Measurements from ENCODE around the genes NPIPB11 and C16orf92.

DNA sequence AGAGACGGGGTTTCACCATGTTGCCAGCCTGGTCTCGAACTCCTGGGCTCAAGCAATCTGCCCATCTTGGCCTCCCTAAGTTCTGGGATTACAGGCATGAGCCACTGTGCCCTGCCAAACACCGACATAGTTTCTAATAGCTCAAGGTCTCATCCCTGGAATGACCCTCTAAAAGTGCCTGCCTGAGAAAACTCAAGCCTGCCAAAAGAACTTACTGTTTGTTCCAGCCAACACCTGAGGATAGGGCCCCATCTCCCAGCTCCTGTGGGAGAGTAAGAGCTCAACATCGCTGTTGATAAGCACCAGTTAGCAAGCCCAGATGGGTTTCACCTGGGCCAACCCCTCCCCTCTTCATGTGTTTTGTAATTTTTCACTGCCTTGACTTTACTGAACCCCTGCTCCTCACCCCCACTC lies 12.7 kb downstream of the NUPR1 start:
- PRO-cap: no peak

DNA sequence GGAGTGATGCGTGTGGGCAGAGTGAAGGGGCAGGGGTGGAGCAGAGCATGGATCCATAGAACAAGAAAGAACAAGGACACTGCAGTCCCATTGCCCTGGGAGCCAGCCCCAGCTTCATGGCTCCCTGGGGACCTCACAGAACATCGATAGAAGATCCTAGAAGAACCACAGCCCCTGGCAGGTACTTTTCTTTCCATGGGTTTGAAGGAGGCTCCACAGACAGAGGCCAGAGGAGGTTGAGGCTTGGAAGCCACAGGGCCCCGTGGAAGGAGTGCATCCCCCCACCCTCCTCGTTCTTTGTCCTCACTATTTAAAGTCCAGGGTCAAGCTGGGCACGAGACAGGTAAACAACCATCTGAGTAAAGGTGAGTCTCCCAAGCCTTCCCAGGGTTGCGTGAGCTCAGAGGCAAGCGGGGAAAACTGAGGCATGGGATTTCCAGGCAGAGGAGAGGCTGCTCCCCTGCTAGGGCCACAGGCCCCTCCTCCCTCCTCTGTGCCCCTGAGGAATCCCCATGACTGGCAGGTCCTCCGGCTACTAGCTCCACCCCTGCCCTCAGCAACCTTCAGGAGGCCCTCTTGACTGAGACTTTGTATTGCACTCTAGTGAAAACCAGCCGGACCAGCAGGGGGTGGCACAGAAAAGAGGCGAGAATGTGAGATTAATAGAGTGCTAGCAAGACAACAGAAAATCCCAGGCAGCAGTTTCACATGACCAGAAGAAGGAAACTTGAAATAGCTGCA lies 884 bp upstream of the SULT1A2 start:
- PRO-cap: no peak

GRCh38 chr16:28864222-28864362 lies 449 bp downstream of the SH2B1 start:
- PRO-cap: no peak

DNA sequence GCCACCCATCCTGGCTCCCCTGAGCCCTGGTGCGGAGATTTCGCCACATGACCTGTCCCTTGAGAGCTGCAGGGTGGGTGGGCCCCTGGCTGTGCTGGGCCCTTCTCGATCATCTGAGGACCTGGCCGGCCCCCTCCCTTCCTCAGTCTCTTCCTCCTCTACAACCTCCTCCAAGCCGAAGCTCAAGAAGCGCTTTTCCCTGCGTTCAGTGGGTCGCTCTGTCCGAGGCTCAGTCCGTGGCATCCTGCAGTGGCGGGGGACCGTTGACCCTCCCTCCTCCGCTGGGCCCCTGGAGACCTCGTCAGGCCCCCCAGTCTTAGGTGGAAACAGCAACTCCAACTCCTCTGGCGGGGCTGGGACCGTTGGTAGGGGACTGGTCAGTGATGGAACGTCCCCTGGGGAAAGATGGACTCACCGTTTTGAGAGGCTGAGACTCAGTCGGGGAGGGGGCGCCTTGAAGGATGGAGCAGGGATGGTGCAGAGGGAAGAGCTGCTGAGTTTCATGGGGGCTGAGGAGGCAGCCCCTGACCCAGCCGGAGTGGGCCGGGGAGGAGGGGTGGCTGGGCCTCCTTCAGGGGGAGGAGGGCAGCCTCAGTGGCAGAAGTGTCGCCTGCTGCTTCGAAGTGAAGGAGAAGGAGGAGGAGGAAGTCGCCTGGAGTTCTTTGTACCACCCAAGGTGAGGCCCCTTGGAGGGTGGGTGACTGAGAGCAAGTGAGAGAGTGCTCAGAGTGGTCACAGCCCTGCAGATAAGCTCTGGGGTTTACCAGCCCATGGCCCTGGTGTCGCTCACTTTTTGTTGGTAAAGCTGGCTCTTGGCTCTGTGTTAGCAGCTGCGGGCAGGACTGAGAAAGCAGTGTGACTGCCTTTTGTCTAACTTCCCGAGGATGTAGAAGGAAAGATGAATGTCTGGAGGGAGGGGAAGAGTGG lies 3.0 kb downstream of the SH2B1 start:
- PRO-cap: no peak

DNA sequence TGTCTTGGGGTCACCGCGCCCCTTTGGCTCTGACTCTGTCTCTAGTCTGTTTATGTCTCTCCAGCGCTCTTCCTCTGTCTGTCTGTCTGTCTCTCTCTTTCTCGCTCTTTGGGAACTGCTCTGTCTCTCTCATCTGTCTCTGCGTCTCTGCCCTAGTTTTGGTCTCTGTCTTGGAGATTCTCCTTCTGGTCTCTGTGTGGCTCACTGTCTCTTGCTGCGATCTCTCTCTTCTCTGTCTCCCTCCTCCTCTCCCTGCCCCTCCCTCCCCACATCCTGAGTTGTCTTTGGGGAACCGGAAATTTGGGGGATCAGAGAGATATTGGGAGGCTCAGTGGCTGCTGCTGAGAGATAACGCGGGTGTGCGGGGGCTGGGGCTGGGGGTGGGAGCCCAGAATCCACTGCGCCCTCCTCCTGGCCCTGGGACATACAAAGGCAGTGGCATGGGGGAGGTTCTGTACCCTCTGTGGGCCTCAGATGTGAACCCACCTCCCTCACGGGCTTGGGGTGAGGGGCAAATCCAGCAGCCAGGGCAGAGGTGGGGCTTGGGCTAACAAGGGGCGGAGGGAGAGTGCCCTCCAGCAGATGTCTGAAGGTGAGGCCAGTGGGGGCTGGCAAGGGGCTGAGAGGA lies 24.4 kb downstream of the LAT start:
- PRO-cap: no peak

DNA sequence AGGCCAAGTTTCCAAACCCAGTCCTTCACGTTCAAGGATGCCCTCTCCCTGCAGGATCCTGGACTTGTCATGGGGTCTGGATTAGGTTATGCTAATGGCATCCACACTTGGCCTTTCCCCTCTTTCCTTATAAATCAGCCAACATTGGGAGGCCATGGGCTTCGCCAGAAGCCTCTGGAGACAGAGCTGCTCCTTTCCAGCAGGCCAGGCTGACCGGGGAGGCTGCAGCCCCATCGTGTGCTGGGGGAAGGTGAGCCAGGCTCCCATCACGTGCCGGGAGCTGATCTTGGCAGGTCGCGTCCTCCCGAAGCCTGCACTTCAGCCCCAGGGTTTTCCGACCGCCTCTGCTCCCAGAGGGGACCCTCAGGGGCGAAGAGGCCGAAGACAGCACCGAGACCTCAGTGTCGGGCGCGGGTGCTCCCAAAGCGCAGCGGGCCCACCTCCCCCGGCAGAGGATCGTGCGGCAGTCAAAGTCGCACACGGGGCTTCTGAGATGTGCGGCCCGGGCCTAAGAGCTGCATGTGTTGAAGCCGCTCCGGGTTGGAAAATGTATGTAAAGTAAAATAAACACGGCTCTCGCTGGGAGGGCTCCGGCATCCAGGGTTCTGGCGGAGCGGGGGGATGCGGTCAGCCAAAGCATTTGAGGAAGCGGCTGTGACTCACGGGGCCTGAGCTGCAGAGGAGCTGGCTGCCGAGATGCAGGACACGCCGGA lies 186.1 kb downstream of the NPIPB11 start:
- PRO-cap: no peak

- PRO-cap: no peak
These were observed 141.3 kb downstream of the NPIPB11 start for GRCh38 chr16:29265220-29265555.

DNA sequence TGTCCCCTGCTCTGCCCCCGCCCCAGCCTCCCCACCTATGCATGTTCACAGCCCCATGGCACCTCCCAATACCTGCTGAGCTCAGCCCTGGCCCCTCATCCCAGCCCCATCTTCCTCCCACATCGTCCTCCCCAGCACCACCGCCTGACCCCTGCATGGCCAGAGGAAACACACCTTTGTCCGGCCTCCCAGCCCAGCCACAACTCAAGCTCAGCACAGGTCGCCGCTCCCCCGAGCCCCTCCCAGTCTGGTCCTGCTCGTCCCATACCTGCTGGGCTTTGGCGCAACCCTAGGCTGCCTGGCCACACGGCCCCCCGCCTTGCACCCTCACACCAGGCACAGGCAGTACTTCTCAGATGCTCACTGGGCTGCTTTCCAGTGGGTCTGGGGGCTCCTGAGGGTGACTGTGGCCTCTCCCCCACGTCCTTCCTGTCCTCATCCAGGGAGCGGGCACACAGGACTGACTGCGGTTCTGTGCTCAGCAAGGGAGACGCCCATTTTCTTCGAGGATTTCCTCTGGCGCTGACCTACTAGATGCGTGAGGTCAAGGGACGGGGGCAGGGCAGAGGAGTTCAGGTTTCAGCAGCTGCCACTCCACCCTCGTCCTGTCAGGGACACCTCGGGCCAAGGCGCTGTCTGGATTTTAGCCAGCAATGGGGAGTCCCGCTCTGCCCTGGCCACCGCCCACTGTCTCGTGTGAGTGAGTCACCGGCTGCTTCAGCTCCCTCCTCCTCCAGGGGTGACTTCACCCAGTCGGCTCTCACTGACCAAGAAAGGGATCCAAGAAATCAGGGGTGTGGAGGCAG lies 115.9 kb downstream of the NPIPB11 start:
- PRO-cap: no peak

DNA sequence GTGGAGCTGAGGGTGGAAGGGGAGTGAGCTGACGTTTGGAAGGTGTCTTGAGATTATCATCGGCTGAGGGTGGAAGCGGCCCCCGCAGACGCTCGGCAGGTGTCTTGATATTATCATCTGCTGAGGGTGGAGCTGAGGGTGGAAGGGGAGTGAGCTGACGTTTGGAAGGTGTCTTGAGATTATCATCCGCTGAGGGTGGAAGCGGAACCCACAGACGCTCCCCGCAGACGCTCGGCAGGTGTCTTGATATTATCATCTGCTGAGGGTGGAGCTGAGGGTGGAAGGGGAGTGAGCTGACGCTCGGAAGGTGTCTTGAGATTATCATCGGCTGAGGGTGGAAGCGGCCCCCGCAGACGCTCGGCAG lies 24.5 kb downstream of the NPIPB11 start:
- PRO-cap: no peak

- PRO-cap: no peak
These were observed at the start of gene NPIPB11 for GRCh38 chr16:29406626-29406995. NPIPB11 (minus strand) TSS chr16:29406711.

DNA sequence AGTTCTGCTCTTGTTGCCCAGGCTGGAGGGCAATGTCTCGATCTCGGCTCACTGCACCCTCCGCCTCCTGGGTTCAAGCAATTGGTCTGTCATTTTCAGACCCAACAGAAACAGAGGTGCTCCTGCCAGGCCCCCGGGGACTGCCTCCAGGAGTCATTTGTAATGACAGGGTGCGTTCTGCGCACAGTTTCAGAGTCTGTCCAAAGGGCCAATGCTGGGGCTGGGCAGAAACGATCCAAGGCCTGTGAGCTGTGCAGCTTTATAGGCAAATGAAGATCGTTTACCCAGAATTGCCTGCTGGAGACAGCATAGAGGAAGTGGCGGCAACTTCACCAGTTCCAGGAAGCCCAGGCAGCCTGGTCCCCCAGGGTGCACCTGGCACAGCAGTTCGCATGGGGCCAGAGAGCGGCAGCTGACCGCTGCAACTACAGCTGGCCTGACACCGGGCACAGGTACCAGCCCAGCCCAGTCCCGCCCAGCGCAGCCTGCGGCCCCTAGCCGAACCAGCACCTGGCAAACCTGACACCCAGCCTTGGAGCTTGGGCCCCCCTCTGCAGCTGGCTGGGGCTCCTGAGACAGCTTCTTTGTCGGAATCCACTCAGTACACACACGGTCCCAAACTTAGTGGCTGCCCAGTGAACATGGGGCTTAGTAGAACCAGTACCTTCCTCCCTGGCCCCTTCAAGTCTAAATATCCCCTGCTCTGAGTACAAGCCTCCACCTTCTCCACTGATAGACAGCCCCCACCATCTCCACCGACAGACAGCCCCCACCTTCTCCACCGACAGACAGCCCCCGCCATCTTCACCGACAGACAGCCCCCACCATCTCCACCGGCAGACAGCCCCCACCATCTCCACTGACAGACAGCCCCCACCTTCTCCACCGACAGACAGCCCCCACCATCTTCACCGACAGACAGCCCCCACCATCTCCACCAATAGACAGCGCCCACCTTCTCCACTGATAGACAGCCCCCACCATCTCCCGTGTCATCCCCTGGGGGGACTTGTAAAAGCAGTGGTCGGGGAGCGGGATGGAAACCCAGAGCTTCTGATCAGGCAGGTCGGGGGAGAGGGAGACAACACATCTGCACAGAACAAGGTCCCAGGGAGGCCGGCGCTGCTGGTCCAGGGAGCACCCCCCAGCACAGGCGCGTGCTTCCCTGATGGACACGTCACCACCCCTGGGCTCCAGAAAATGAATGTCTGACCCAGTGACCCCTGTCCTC lies 62.7 kb upstream of the SPN start:
- PRO-cap: no peak

GRCh38 chr16:29645542-29646204 lies 17.4 kb upstream of the SPN start:
- PRO-cap: no peak

DNA sequence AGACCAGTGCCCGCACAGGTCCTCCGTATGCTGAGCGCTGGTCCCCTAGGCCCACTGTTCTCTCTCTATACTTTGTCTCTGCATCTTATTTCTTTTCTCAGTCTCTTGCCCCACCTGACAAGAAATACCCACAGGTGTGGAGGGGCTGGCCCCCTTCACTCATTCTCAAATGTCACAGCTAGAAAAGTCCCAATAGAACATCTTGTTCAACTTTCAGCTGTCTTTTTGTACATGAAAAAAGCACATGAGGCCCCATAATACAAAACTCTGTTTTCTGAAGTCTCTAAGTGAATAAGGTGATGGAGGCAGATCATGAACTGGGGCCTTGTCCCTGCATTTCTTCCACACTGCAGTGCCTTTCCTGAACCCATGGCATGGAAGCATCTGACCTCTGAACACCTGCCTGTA lies 4.7 kb downstream of the C16orf54 start:
- PRO-cap: no peak

DNA sequence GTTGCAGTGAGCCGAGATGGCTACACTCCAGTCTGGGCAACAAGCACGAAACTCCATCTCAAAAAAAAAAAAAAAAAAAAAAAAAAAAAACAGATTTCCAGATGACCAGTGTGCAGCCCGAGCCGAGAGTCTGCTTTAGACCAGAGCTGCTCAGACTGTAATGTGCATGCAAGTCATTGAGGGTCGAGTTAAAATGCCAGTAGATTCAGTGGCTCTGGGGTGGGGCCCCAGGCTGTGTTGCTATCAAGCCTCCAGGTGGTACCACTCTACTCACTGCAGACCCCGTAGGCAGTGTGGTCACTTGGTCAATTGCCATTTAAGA lies 3.9 kb downstream of the MVP start:
- PRO-cap: no peak

DNA sequence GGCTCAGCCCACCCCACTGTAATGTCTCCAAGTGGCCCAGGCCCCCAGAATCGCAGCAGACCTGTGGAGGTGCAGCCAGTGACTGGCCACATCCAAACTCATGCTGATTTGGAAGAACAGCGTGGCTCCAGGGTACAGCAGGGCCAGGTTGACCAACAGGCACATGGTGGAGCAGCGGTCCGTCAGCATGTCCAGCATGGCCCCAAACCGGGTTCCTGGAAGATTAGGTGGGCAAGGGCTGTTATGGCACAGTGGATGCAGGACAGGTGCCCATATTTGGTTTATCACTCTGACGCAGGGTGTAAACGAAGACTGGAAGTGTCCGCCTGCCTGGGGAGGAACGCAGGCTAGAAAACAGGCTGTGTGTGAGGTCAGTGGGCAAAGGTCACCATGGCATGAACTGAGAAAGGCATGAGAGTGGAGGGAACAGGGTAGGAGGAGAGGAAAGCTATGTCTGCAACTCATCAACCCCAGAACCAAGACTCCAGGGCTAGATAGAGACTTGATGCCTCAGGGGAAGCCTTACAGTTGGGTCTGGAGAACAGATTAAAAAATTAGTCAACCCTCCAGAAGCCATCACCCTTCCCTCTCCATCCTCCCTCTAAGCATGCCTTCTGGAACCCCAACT lies 1.9 kb downstream of the CDIPT start:
- PRO-cap: no peak

DNA sequence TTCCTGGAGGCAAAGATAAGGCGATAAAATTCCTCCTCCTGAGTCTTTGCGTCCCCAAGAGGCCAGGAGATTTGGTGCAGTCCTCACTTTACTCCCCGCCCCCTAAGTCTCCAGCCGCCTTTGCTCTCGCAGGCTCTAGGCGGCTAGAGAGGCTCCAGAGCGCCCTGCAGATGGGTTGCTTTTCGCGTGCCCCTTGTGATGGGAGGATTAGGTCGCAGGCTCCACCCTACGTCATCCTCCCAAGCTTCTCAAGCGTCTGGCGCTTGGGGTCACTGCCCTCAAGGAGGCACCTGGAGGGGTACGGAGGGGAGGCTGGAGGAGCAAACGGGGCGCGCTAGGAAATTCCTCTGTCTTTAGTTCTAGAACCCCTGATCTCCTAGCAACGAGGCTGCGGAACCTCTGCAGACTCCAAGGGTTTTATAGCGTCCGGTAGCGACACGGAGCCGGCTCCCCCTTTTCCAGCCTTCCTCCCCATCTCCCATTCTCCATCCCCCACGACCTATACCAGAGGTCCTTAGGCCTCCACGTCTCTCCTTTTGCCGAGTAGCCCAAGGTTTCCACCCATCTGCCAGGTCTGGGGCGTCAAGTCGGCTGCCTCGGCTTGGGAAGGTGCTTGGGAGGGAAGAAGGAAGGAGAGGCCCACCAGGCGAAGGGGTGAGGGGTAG lies 539 bp upstream of the CDIPT start:
- PRO-cap: no peak

DNA sequence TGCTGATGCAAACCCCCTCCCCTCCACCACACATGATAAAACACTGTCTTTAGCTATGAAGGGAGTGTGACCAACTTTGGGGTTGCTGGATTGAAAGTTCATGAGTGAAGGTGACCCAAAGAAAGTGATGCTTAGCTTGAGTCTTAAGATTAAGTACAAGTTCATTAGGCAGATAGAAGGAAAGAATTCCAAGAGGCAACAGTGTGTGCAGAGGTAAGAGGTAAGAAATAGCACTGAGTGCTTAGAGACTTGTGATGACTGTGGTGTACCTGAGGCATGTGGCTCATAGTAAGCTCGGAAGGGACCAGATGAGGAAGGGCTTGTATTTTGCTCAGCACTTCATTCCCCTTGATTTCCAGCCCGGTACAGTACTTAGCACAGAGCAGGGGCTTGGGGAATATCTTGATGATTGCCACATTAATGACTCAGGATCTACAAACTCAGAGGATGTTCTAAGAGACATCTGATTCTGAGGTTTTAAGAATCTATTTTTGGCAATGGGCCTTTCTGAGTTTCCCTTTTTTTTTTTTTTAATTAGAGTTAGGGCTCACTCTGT lies 9.0 kb downstream of the ASPHD1 start:
- PRO-cap: no peak

DNA sequence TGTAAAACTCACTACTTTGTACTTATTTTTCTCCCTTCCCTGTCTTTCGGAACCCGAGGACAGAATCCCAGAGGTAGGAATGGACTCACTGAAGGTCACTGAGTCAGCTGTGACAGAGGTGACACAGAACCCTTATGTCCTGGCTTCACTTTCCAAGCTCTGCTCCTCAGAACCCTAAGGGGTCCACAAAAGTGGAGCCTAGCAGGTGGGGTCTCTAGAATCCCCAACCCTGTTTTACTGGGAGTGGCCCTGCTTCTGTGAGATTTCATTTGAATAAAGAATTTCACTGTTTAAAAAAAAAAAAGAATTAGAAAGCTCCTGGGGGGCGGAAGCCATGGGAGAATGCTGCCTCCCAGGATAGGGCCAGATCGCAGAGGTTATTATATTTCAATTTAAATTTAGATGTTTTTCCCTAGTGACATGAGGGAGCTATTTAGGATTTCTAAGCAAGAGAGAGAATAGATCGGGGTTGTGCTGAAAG lies 3.6 kb downstream of the KCTD13 start:
- PRO-cap: no peak

- PRO-cap: no peak
These were observed at the start of gene C16orf92 for GRCh38 chr16:30023023-30023677. C16orf92 (plus strand) TSS chr16:30023198.

GRCh38 chr16:30029812-30030351 lies 1.2 kb downstream of the TLCD3B start:
- PRO-cap: no peak

Measured in neutrophil (primary cell).